SK-MEL-5 (cell line): ENCODE data around the genes APOE and QPCTL.

GRCh38 chr19:44902866-44903438 is 2.6 kb upstream of the APOE start:
RAMPAGE:
- cytosol, long total RNA: no peak
- long total RNA: no peak
- nucleus, long total RNA: no peak

GRCh38 chr19:44905225-44905932 is at the start of gene APOE:
Gene APOE (plus strand): TSS chr19:44905796.
RAMPAGE:
- cytosol, long total RNA: start-site peak on the plus strand at chr19:44905793-44905830, 618 and 596 reads in 2 replicates
- long total RNA: start-site peak on the plus strand at chr19:44905790-44905828, 737 and 786 reads in 2 replicates
- nucleus, long total RNA: no peak

GRCh38 chr19:44923881-44924891 is 9.8 kb downstream of the APOC1 start:
RAMPAGE:
- cytosol, long total RNA: no peak
- long total RNA: no peak
- nucleus, long total RNA: no peak

RAMPAGE:
- cytosol, long total RNA: no peak
- long total RNA: no peak
- nucleus, long total RNA: no peak
Observed at GRCh38 chr19:44927692-44928200, 13.3 kb downstream of the APOC1 start.

DNA sequence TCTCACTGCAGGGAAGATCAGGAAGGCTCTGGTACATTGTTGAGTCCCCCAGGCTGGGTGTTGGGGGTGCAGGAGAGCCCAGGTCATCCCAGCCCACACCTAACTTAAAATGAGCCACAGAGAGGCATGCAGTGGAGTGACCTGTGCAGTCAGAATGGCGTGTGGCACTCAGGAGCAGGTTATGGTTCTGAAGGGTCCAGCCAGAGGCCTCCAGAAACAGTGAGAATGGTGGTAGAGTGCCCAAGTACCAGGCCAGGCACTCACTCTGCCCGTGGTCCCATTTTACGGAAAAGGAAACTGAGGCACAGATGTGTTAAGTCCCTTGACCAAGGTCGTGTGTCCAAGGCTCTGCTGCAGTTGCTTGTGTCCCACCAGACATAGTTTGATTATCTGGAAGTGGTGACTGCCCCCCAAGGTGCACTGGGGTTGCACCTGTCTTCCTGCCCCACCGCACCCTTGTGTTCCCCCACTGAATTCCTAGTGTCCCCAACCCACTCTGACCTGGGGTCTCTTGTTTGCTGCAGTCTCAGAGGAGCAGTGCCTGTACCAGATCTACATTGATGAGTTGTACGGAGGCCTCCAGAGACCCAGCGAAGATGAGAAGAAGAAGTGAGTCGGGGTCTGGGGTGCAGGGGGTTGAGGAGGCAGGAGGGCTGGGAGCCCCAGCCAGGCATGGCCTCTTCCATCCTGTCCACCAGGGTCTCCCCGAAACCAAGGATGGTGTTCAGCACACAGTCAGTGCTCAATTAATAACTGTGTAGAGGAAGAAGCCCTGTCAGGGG is 17.3 kb downstream of the CLASRP start:
RAMPAGE:
- cytosol, long total RNA: no peak
- long total RNA: no peak
- nucleus, long total RNA: no peak

DNA sequence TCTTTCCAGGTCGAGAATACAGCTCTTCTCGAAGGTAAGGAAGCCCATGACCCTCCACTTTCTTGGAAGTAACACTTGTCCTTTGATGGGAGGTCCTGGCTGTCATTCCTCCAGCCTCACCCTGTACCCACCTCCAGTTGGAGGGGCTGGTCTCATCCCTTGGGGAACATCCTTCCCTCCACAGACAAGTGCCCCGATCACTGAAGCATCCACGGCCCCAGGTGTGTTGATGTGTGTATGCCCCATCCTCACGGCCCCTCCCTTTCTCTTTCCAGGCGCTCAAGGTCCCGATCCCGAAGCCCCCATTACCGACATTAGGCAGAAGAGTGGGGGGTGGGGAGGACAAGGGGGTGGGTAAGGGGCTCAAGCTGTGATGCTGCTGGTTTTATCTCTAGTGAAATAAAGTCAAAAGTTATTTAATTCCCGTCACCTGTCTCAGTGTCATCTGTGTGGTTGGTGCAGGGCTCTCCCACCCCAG is 5.7 kb downstream of the ZNF296 start:
RAMPAGE:
- cytosol, long total RNA: no peak
- long total RNA: no peak
- nucleus, long total RNA: no peak

RAMPAGE:
- cytosol, long total RNA: no peak
- long total RNA: no peak
- nucleus, long total RNA: no peak
Observed at GRCh38 chr19:45103043-45103436, 10.1 kb downstream of the PPP1R37 start.

GRCh38 chr19:45251377-45252304 is 570 bp downstream of the MARK4 start:
RAMPAGE:
- cytosol, long total RNA: no peak
- long total RNA: no peak
- nucleus, long total RNA: no peak

DNA sequence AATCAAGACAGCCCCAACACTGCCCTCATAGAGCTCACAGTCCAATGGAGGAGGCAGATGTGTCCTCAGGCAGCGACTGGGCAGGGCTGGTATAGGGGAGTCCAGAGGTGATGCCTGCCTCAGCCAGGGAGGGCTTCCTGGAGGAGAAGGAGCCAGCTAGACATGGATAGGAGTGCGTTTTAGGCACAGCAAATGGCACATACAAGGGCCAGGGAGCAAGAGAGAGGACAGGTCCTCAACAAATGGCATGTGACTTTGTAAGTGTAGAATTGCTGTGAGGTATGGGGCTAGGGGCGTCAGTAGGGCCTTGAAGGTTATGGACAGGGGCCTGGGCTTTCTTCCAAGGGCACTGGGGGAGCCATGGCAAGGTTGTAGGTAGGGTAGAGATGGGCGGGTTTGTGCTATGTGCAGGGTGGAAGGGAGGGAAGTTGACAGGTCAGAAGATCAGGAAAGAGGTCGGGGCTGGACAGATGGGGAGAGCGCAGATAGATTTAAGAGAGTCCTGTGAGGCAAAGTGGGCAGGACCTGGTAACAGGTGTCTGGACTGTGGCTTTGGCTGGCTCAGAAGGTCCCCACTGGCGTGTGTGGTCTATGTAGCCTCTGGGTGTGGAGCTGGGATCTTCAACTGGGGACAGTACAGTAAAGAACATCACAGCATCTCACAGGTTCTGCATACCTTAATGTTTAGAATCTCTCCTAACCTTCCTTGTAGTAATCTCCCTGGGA is 17.9 kb downstream of the CKM start:
RAMPAGE:
- cytosol, long total RNA: no peak
- long total RNA: no peak
- nucleus, long total RNA: no peak

DNA sequence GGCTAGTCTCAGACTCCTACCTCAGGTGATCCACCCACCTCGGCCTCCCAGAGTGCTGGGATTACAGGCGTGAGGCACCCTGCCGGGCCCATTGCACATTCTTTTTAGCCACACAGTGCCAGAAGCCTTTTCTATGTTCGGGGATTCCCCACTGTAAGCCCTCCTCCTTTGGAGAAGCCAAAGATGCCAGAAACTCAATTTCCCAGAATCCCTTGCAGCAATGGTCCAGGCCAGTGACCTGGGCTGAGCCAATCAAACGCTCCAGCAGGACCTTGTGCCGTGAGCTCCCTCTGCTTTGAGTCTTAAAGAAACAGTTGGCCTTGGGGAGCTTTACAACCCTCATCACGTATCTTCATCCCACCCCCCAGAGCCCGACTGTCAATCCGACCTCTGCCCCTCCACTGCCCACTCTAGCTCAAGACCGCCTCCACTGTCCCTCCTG is 3.5 kb upstream of the CKM start:
RAMPAGE:
- cytosol, long total RNA: no peak
- long total RNA: no peak
- nucleus, long total RNA: no peak

GRCh38 chr19:45395325-45396045 is 9.4 kb downstream of the PPP1R13L start:
RAMPAGE:
- cytosol, long total RNA: no peak
- long total RNA: no peak
- nucleus, long total RNA: no peak

DNA sequence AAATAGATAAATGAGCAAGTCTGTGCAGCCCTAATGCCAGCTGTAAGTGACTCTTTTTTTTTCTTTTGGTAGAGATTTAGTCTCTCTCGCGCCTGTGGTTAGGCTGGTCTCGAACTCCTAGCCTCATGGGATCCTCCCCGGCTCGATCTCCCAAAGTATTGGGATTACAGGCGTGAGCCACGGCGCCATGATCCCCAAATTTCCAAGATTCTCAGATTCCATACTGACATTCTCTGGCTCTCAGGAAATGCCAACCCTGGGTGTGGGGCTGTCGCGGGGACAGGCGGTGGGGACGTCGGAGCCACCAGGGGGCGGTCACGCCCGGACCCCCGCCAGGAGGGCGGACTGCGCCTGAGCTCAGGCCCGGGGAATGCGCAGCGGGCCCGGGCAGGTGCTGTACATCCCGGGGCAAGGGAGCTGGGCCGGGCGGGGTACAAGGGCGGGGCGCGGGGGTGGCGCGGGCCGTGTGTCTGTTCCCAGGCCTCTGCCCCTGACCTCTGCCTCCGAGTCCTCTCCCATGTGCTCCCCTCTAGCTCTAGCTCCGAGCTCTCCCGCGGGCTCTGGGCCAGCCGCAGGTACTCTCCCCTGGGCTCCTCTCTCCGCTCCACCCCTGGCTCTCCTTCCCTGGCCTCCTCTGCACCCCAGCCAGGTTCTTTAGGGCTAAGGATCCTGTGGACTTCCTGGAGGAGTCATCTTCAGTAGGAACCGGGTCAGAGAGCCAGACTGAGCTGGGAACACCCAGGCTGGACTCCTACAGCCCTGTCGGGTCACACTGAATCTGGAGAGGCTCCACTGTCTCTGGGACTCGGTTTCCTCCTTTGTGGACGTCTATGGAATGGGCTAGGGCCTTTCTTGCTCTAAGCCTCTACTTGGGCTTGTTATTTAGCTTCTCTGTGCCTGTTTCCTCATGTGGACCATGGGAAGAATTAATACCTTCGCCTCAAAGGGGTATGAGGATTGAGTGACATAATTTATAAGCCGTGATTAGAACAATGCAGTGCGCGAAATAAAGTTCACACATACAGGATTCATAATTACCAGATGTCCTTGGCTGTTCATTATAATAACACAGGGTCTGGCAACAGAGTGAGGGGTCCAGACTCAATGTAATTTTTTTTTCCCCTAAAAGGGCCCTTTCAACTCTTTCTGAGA is 2.3 kb downstream of the PPP1R13L start:
RAMPAGE:
- cytosol, long total RNA: no peak
- long total RNA: no peak
- nucleus, long total RNA: no peak

GRCh38 chr19:45406221-45406528 is 269 bp upstream of the POLR1G start:
RAMPAGE:
- cytosol, long total RNA: no peak
- long total RNA: no peak
- nucleus, long total RNA: no peak

RAMPAGE:
- cytosol, long total RNA: no peak
- long total RNA: no peak
- nucleus, long total RNA: no peak
Observed at GRCh38 chr19:45407946-45408890, 1.8 kb downstream of the POLR1G start.

GRCh38 chr19:45485231-45486585 is 11.1 kb downstream of the RTN2 start:
RAMPAGE:
- cytosol, long total RNA: no peak
- long total RNA: no peak
- nucleus, long total RNA: no peak

DNA sequence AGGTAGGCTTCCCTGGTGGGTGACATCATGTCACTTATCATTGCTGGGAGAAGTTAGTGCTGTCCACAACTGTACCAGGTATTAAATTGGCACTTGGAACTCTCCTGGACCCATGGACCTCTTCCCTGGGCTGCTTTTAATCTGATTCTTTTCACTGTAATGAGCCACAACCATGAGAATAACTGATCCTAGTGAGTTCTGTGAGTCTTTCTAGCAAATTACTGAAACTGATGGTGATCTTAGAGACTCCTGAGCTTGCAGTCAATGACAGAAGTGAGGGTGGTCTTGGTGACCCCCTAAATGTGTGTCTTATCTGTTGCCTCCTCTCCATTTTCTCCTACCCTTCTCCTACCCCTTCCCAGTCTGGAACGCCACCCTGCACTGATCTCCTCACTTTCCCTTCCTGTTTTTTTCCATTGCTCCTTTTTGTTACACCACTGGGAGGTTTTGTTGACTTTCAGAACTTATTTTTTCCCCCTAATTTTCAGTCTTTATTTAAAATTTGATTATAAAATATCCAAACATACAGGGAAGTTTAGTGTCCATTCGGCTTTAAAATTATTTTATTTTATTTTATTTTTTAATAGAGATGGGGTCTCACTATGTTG is 25.0 kb downstream of the VASP start:
RAMPAGE:
- cytosol, long total RNA: no peak
- long total RNA: no peak
- nucleus, long total RNA: no peak

GRCh38 chr19:45567746-45568212 is 16.8 kb downstream of the OPA3 start:
RAMPAGE:
- cytosol, long total RNA: no peak
- long total RNA: no peak
- nucleus, long total RNA: no peak

RAMPAGE:
- cytosol, long total RNA: no peak
- long total RNA: no peak
- nucleus, long total RNA: no peak
Observed at GRCh38 chr19:45609319-45609814, 7.4 kb upstream of the GPR4 start.

DNA sequence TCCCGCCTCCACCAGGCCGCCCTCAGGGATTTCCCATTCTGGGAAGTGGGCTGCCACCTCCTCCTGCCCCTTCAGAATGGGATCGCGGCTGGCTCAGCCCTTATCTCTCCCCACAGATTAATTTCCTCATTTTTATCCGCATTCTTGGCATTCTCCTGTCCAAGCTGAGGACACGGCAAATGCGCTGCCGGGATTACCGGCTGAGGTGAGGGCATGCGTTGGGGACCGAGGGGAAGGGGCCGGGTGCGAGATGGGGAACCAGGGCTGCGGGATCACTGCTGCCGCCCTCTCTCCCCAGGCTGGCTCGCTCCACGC is 9.7 kb downstream of the GIPR start:
RAMPAGE:
- cytosol, long total RNA: no peak
- long total RNA: no peak
- nucleus, long total RNA: no peak

DNA sequence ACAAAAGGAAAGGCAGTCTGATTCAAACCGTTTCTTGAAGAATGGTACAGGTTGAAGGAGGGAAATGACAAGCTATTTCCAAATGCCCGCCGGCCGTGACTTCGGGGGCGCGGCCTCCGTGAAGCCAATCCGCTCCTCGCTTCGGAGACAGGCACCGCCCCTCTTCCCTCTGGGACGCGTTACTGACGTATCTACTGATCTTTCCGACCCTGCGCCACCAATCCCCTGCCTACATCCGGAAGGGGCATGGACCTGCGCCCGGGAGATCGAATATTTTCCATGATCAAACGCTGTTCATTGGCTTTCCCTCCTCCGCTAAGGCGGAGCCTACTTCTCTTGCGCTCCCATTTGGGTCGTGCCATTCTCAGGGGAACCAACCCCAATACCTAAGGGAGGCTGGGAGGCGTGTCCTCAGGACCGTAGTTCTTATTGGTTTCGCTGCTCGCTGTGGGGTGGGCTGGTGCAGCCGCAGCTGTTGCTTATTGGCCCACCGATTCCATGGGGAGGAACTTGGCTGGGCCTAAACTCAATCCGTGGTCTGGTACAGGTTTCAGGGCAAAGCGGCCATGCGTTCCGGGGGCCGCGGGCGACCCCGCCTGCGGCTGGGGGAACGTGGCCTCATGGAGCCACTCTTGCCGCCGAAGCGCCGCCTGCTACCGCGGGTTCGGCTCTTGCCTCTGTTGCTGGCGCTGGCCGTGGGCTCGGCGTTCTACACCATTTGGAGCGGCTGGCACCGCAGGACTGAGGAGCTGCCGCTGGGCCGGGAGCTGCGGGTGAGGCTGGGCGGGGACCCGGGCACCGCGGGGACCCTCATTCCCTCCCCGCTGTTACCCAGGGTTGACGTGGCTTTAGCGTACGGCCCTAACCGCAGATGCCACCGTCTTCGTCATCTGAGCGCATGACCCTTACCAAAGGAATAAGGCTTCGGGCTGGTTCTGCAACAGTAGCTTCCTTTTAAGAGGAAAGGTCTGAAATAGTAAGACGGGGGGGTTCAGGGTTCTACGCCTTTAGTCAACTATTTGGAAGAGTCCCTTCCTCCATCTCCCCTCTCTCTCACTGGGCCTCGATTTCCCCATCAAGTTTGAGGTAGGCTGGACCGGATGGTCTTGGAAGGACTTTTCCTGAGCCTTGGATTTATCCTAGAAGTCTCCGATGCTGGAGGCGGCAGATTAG is at the start of gene QPCTL:
Gene QPCTL, plus strand, starts transcription at position 529 of the 1,173 bp plus-strand sequence.
RAMPAGE:
- cytosol, long total RNA: start-site peak on the plus strand centred at position 547 of the sequence, 23 bp wide, 146 and 60 reads in 2 replicates
- long total RNA: no peak
- nucleus, long total RNA: no peak